ENCODE measurements around a stretch of chr20.

DNA sequence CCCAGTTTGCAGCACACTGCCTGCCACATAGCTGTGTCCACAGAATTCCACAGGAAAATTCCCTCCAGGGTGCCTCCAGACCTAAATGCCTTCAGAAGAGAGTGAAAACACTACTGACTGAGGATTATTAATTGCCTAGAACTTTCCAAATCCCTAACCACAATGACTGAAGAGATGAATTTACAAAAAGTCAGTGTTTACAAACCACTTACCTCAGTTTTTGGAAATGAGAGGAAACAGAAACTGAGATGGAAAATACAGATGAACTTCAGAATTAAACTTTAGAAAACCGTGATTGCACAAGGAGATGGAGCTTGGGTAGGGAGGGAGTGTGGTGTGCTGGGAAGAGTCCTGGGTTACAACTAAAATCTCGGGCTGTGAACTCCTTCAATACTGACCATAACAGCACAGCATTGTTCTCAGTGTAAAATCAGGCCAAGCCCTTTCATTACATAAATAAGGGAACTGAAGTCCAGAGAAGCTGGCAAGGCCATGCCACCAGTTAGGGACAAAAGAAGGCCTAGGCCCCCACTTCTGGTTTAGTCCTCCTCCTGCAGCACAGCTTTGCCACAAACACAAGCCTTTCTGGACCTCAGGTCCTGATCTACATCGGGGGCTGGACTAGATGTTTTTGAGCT lies 4.0 kb downstream of the ELMO2 start:
- PRO-cap: no peak

DNA sequence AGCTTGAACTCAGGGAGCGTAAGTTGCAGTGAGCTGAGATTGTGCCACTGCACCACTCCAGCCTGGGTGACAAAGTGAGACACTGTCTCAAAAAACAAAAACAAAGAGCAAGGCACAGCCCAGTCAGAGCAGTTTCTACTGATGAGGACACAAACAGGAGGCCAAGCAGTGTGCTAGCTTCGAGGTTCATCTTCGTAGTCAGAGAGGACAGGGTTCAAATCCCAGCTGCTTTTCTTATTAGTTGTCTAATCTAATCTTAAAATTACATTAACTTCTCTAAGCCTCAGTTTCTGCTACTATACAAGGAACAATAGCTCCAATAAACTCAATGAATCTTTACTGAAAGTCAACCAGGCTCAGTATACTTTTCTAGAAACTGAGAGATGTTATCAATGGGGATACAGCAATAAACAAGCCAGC lies 1.5 kb downstream of the TP53RK start:
- PRO-cap: no peak

- PRO-cap: no peak
Observed at GRCh38 chr20:46704579-46705097, 4.8 kb upstream of the SLC2A10 start.

DNA sequence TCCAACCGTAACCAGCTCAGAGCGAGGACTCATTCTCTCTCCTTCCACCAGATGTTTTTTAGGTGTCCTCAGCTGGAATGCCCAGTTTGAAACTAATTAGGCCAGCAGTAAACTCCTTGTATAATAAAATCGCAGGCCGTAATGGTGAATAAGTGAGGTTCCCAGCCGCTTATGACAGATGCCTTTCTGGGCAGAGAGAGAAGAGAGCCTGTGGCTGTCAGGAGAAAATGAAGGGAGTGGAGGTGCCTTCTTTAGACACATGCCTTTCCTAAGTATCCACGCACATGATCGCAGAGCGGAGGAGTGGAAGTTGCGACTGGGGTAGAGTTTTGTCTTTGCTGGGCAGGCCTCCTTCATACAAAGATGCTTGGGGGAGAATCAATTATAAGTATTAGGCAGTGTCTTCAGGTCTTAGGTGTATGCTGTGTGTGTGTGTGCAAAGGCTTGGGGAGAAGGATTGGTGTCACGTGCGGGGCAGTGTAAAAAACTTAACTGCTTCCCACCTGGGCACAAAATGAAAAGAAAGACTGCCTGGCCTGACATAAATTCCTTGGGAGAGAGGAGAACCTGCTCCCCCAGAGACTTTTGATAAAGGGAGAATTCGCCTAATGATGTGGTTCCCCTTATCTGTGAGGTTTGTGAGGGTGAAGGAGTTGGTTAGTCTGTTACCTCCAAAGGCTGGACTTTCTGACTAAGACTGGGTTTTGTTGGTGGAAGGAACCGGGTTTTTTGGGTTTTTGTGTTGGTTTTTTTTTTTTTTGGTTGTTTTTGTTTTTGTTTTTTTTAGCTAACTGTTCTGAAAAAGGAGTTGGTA lies 3.1 kb downstream of the EYA2 start:
- PRO-cap: no peak

- PRO-cap: no peak
Observed at GRCh38 chr20:46965449-46966201, 71.0 kb downstream of the EYA2 start.

GRCh38 chr20:47118247-47118592 lies 223.6 kb downstream of the EYA2 start:
- PRO-cap: no peak

DNA sequence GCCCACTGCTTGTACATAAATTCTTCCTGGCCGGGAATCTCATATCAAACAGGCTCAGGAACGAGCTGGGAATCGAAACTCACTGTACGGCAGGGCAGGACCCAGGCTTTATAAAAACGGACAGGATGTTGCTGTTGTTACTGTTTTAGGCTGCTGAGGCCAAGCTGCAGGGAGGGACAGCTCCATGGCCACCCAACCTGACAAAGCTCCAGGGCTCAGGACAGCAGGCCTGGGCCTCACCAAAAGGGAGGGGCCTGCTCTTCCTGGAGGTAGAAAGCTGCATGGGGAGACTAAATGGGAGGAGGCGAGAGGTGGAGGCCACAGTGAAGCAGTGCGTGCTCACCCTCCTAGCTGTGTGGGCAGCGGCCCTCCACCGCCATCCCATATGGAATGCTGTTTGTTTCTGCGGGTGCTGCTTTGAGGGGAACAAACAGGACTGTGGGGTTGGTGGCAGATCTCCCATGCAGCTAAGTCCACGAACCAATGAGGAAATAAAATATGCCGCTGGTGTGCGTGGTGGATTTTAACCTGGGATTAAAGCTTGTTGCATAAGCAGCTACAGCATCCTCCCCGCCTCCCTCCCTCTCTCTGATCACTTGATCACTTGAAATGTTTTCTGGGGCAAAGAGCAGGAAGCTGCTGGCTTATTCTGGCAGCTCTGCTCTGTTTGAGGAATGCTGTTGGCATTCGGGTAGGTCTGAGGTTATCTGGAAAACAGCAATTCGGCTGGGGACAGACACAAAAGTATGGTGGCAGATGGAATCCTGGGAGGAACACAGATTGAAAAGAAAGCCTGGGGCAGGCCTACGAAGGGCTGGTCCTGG lies 2.4 kb upstream of the ZMYND8 start:
- PRO-cap: bidirectional peak, plus-strand start outside the sequence, minus-strand start at position 485 of the sequence

DNA sequence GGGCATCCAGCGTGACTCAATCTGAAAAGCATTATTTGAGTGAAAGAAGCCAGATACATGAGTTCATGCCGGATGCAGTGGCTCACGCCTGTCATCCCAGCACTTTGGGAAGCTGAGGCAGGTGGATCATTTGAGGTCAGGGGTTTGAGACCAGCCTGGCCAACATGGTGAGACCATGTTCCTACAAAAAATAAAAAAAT lies 38.1 kb upstream of the NCOA3 start:
- PRO-cap: no peak

DNA sequence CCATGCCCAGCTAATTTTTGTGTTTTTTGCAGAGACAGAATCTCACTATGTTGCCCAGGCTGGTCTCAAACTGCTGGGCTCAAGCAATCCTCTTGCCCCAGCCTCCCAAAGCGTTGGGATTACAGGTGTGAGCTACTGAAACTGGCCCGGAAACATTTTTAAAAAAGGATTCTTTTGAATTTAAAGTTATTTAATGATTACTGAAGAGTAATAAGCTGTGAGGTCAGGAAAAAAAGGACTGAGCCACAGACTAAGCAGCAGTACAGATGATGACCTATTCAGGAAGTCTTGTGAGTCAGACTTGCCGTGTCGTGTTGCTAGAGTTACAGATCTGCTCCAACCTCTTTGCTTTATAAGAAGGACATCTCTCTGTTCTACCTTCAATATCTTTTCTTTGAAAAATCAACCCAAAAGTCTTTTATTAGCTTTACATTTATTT lies 108.7 kb downstream of the NCOA3 start:
- PRO-cap: no peak

GRCh38 chr20:48026996-48027506 lies 241.8 kb upstream of the SULF2 start:
- PRO-cap: no peak

DNA sequence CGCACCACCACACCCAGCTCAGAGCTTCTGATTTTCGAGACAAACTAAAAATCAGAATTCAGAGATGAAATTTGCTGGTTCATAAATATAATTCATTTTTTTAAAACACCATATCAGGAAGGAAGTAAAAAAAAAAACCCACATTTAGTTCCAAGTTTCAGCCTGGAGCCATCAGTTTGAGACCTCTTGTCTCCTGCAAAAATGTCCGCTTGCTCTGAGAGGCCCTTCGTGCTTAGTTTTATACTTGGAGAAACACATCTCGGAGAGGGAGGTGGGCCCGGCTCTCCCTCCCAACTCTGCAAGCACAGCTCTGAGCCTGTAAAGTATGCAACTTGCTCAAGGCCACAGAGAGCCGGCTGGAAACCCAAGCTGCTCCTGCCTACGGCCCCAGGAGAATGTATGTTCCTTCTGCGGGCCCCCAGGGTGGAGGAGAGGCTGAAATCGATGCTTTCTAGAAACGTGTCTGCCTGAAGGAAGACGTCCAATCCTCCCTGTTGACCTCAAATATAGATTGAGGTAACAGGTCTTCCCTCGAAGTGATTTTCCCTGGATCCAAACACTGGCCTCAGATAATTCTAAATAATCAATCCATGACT lies 205.4 kb downstream of the PREX1 start:
- PRO-cap: no peak

- PRO-cap: no peak
Observed at GRCh38 chr20:48630629-48631183, 197.1 kb downstream of the PREX1 start.

DNA sequence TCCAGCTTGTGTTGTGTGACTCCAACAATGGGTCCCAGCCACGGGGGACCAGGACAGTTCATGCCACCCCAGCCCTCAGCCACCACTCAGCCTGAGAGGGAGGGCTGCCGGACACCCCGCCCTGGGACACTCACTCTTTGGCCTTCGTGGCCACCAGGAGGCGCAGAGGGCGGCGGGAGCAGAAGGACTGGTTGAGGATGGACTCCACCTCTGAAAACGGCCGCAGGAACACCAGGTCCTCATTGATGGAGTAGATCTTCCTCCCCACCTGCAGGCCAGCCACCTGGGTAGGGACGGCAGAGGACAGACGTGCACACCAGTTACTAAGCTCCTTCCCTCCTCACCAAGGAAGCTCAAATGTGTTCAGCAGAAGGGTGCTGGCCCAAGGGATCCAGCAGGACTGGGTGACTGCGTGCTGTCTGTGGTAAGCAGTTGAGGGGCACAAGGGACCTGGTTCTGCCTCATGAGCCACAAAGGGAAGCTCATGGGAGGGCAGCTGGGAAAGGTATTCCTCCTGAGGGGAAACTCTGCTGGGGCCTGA lies 170.8 kb downstream of the PREX1 start:
- PRO-cap: no peak

DNA sequence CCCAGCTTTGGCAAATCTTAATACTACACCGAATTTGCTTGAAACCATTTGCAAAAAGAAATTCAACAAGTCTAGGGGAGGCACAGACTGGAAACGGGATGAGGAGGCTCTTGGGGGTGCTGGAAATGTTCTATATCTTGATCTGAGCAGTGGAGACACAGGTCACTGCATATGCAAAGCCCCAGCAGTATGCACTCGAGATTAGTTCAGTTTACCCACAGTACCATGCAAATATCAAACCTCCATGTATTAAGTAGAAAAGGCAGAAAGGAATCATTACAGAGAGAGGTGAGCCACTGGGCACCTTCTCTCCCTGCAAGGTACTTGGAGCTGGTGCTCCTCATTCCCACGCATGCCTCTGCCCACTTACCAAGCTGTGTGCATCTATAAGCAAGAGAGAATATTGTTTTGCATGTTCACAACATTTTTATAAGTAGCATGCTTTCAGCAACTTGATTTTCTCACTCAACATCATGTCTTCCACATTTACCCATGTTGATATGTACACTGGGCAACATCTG lies 75.8 kb downstream of the PREX1 start:
- PRO-cap: no peak

GRCh38 chr20:48761194-48761894 lies 66.5 kb downstream of the PREX1 start:
- PRO-cap: no peak

DNA sequence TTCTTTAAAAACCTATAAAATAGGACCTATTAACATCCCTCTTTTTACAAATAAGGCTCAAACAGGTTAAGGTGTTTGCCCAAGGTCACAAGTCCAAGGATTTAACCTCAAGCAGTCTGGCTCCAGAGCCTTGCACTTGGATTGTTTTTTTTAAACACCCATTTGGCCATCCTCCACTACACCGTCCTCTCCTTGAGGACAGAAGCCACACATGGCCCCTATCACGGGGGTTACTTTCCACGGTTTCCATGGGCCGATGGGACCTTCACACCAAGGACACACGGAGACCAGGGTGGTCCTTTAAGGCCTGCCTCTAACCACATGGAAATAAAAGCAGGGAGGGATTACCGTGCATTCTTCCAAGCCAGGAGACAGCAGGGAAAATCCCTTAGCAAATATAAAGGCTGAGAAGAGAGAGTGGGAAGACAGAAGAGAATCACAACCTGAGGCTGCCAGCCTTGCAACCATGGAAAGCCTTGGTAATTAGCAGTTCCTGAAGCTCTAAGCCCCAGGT lies 3.1 kb downstream of the PREX1 start:
- PRO-cap: no peak

GRCh38 chr20:48846199-48847342 lies 18.8 kb upstream of the PREX1 start:
- PRO-cap: no peak

- PRO-cap: no peak
Observed at GRCh38 chr20:48920983-48921104, 667 bp upstream of the ARFGEF2 start.

GRCh38 chr20:48921855-48922862 lies 648 bp downstream of the ARFGEF2 start:
- PRO-cap: no peak

- PRO-cap: no peak
Observed at GRCh38 chr20:48931997-48933008, 10.8 kb downstream of the ARFGEF2 start.